ENCODE measurements around the genes CD300A and CD300LB.

DNA sequence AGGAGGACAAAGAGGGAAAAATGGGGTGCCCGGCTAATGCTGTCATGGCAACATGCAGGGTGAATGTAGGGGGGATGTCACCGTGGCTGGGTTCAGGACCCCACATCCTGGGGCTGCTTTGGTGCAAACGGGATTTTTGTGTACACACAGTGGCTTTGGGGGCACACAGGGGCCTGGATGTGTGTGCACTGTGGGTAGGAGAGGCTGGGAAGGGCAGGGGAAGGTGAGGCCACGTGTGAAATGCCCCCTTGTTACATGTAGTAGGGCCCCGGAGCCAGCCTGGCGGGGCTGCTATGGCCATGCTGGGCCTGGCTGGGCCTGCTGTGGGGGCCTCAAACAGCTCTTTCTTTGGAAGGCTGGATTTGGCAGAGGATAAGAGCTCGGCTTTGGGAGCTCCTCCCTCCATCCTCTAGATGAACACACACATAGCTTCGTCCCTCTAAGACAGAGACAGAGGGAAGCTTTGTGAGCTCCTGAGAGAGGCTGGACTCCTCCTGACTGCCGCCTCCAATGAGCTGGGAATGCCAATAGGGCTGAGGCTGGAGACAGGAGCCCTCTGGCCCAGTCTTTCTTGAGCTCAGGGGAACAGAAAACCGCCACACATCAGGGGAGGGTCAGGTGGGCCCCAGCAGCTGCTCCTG, 37.2 kb upstream of the CDC42EP4 start:
- PRO-cap, result no peak
- RAMPAGE, long total RNA, 3 experiments, result no peak in any of the 3 experiments

- PRO-cap, result no peak
- RAMPAGE, long total RNA, 3 experiments, result no peak in any of the 3 experiments
These were observed 44.4 kb upstream of the CDC42EP4 start for GRCh38 chr17:73356052-73356672.

DNA sequence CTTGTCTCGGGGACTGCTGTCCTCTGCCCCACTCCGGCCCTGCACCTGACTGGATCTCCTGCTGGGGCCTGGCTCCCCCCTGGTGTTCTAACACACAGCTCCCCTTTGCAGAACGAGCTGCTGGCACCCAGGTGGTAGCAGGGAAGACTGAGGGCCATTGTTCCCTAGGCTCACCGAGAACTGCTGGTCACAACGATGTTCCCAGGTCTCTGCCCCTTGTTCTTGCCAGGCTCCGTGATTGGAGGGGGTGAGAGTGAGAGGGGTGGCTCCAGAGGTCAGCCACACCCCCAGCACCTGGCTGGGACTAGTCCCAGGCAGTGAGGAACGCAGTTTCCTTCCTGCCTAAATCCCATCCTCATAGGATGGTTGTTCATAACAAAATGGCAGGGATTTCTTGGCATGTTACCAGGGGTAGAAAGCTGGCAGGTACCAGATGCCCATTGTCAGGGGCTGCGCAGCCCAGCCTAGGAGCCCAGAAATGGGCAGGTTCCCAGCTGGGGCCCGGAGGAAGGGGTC, 52.1 kb upstream of the CDC42EP4 start:
- PRO-cap, result no peak
- RAMPAGE, long total RNA, 3 experiments, result no peak in any of the 3 experiments

- PRO-cap, result bidirectional peak, plus-strand start at chr17:73366326, minus-strand start at chr17:73366137
- RAMPAGE, long total RNA, 3 experiments, result no peak in any of the 3 experiments
These were observed 54.2 kb upstream of the CDC42EP4 start for GRCh38 chr17:73365907-73366550.

DNA sequence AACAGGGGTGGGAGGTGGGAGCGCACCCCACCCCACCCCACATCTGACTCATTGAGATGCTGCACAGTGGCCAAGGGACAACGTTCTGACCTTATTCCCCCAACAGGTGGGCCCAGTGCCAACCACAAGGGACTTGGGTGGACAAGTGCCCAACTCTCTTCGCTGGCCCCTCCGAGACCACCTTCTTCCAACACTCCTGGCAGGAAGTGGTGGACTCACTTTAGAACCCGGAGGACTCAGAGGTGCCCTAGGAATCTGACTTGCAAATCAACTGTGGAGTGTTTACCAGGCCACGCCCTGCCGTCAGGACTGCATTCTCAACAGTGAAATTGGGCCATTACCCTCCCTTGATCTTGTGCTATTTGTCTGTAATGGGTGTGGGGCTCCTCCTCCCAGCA, 212.3 kb upstream of the RPL38 start:
- PRO-cap, result no peak
- RAMPAGE, long total RNA, 3 experiments, result no peak in any of the 3 experiments

DNA sequence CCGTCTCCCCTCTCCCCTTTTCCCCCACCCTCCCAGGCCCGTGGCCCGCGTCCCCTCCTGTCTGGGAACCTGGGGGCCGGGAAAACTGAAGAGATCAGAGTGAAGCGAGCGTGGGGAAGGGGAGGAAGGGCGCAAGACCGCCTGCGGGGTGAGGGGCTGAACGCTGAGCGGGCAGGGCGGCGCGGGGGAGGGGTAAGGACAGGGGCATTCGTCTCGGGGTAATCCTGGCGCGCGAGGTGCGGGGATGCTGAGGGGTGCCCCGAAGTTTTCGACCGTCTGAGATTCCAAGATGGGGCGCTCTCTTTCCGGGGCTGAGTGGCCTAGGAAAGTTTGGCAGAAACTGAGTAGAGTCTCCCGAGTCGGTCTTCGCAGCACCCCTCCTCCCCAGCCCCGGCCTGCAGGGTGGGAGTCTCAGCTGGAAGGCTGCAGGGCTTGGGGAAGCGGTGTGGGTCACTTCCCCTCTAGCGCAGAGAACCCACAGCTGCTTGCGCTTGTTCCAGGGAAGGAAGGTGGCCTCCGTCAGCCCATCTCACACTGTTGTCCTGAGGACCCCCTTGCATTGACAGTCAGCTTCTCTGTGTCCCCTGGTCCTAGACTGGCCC, 574 bp downstream of the TTYH2 start:
- PRO-cap, result no peak
- RAMPAGE, long total RNA, 3 experiments, result no peak in any of the 3 experiments

DNA sequence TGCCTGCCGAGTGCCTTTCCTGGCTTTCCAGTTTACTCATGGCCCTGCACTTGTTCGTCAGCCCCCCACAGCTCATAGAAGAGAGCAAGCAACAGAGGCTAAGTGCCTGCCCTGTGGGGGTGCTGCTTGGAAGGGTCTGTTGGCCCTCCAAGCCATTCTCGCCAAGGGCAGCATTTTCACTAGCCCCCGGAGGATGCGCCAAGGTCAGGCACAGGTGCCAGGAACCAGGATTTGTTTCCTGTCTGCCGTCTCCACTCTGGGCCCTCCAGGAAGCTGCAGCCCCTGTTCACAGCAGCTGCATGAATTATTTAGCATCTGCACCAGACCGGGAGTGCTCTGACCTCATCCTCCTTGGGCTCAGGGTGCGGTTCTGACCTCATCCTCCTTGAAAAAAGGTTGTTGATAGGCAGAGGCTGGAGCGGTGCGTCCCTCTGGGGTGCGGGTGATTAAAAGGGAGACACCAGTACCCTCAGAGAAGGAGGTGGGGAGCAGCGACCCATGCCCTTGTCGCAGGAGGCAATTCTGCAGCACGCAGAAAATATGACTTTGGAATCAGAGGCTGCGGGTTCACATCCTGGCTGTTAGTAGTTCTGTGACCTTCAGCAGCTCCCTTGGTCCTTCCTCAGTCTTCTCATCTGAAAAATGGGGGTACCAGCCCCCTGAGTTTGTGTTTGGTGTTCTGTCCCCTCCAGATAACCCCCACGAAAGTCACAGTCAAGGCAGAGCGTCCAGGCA, 14.1 kb upstream of the CD300A start:
- PRO-cap, result no peak
- RAMPAGE, long total RNA, 3 experiments, result no peak in any of the 3 experiments

- PRO-cap, result no peak
- RAMPAGE, long total RNA, 3 experiments, result no peak in any of the 3 experiments
These were observed 11.5 kb upstream of the CD300A start for GRCh38 chr17:74454758-74455499.

- PRO-cap, result bidirectional peak, plus-strand start at chr17:74466676, minus-strand start at chr17:74466548
- RAMPAGE, long total RNA, 3 experiments, result start-site peak on the plus strand in 2 of 3 experiments, at chr17:74466631-74466687 at its widest, 23 to 594 reads per replicate
These were observed at the start of gene CD300A for GRCh38 chr17:74465916-74467145. Gene CD300A (plus strand): TSS chr17:74466634.

GRCh38 chr17:74531316-74531823, at the start of gene CD300LB:
Gene CD300LB (minus strand): TSS chr17:74531475.
- PRO-cap, result bidirectional peak, plus-strand start at chr17:74531537, minus-strand start at chr17:74531474
- RAMPAGE, long total RNA, 3 experiments, result start-site peak on the minus strand in 1 of 3 experiments, at chr17:74531379-74531441 at its widest, 89 reads per replicate

GRCh38 chr17:74763829-74764551, 12.2 kb downstream of the NAT9 start:
- PRO-cap, result no peak
- RAMPAGE, long total RNA, 3 experiments, result no peak in any of the 3 experiments

DNA sequence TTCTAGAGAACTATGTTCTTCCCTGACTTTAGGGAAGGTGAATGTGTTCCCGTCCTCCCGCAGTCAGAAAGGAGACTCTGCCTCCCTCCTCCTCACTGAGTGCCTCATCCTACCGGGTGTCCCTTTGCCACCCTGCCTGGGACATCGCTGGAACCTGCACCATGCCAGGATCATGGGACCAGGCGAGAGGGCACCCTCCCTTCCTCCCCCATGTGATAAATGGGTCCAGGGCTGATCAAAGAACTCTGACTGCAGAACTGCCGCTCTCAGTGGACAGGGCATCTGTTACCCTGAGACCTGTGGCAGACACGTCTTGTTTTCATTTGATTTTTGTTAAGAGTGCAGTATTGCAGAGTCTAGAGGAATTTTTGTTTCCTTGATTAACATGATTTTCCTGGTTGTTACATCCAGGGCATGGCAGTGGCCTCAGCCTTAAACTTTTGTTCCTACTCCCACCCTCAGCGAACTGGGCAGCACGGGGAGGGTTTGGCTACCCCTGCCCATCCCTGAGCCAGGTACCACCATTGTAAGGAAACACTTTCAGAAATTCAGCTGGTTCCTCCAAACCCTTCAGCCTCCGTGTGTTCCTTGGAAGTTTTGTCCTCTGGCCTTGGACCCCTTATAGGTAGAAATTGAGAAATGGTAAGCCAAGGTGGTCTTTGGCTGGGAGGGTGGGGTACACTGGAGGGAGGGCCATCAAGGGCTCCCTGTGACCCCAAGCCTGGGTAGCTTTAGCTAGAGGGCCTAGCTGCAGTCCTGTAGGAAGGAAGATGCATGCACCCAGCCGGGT, 7.2 kb downstream of the NAT9 start:
- PRO-cap, result no peak
- RAMPAGE, long total RNA, 3 experiments, result no peak in any of the 3 experiments

- PRO-cap, result no peak
- RAMPAGE, long total RNA, 3 experiments, result no peak in any of the 3 experiments
These were observed 1.8 kb downstream of the TMEM104 start for GRCh38 chr17:74778032-74778584.

DNA sequence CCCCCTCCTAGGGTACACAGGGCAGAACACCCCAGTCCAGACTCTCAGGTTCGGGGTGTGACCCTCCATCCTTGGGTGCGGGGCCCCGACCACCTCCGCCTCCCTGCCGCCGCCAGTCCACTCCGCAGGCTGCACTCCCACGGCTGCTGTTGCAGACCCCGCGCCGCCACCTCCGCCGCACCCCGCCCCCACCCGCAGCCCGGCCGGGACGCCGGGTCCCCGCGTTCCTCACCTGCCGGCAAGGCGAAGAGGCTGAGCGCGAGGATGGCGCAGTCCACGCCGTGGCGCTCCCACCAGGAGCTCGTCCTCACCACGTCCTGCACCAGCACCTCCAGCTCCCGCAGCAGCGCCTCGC, 336 bp downstream of the FADS6 start:
- PRO-cap, result no peak
- RAMPAGE, long total RNA, 3 experiments, result no peak in any of the 3 experiments

DNA sequence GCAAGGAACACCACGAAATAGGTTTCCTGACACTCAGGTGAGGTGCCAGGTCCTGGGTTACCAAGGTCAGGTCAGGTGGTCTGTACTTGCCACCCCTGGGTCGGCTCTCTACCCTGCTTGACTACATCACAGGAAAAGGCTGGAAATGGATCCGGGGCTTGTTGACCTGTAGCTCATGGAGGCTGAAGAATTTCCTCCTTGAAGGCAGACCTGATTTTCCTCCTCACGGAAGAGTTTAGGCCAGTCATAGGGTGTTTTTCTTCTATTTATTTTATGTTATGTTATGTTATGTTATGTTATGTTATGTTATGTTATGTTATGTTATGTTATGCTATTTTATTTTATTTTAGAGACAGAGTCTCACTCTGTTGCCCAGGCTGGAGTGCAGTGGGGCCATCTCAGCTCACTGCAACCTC, 4.7 kb upstream of the CDR2L start:
- PRO-cap, result no peak
- RAMPAGE, long total RNA, 3 experiments, result no peak in any of the 3 experiments

DNA sequence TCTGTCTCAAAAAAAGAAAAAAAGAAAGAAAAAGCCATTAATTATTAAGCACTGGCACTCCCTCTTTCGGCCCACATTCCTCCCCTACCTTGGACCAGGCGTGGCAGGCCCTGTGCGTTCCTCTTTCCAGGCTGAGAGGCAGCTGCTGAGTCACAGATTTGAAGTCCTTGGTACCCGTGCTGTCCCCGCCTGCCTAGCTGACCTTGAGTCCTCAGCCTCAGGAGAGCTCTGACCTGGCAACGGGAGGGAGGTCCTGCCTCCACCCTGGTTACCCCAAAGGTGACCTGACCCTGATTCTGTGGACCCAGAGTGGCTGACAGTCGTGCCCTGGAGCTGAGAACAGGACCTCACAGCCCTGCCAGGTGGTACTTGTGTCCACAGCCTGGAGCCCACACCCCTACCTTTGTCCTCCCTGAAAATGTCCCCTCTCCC, 4.3 kb downstream of the CDR2L start:
- PRO-cap, result no peak
- RAMPAGE, long total RNA, 3 experiments, result no peak in any of the 3 experiments

- PRO-cap, result no peak
- RAMPAGE, long total RNA, 3 experiments, result no peak in any of the 3 experiments
These were observed 11.9 kb downstream of the CDR2L start for GRCh38 chr17:74999371-74999743.

DNA sequence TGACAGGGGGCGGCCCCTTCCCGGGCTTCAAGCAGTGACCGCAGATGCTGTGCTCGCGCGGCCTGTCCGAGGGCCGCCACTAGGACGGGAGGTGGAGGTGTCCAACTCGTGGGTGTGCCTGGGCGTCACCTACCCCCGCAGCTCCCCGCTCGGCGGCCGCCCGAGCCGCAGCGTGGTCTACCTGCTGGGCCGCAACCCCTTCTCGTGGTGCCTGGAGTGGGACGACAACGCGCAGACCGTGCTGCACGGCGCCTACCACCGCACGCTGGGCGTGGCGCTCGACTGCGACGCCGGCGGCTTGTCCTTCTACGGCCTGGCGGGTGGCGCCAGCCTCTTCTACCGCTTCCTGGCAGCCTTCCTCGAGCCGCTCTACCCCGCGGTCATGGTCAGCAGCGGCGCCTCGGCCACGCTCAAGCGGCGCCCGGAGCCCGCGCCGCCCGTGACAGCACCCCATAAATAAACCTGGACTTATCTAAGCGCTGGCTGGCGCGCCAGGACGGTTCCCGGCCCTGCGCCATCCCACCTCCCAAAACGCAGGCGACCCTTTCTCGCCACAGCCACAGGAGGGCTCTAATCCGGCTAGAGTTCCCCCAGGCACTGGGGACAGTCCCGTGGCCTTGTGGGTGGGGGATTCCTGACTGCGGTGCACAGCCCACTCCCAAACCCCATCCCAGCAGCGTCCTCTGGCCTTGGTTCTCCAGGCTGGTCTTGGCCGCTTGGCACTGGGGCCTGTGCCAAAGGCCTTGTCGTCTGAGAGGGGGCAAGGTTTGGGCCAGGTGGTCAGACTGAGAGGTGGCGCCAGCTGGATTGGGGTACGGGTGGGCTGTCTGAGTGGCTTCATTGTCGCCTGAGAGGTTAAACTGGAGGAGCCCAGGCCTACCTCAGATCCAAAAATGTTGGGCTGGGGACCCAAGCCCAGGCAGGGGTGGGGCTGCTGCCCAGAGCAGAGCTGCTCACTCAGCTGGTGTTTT, 10.2 kb upstream of the SLC16A5 start:
- PRO-cap, result bidirectional peak, plus-strand start at position 367 of the sequence, minus-strand start at position 273 of the sequence
- RAMPAGE, long total RNA, 3 experiments, result no peak in any of the 3 experiments

- PRO-cap, result no peak
- RAMPAGE, long total RNA, 3 experiments, result no peak in any of the 3 experiments
These were observed 27.0 kb downstream of the GGA3 start for GRCh38 chr17:75234367-75234786.

- PRO-cap, result no peak
- RAMPAGE, long total RNA, 3 experiments, result start-site peak on the minus strand in 2 of 3 experiments, at chr17:75252054-75252122 at its widest, 5 to 7 reads per replicate
These were observed 9.6 kb downstream of the GGA3 start for GRCh38 chr17:75251756-75252171.